Gallbladder (tissue), 1 donor: Measurements from ENCODE around the gene ZNF335.

GRCh38 chr20:45408767-45409090, 640 bp downstream of the DBNDD2 start:
- PRO-cap, result no peak

GRCh38 chr20:45467871-45468491, 1.6 kb upstream of the WFDC2 start:
- PRO-cap, result unidirectional peak, plus-strand start at chr20:45468050

GRCh38 chr20:45822849-45823514, 4.1 kb downstream of the TNNC2 start:
- PRO-cap, result no peak

GRCh38 chr20:45902209-45902774, 9.7 kb downstream of the PLTP start:
- PRO-cap, result no peak

- PRO-cap, result no peak
These were observed 5.8 kb upstream of the PLTP start for GRCh38 chr20:45917684-45918186.

DNA sequence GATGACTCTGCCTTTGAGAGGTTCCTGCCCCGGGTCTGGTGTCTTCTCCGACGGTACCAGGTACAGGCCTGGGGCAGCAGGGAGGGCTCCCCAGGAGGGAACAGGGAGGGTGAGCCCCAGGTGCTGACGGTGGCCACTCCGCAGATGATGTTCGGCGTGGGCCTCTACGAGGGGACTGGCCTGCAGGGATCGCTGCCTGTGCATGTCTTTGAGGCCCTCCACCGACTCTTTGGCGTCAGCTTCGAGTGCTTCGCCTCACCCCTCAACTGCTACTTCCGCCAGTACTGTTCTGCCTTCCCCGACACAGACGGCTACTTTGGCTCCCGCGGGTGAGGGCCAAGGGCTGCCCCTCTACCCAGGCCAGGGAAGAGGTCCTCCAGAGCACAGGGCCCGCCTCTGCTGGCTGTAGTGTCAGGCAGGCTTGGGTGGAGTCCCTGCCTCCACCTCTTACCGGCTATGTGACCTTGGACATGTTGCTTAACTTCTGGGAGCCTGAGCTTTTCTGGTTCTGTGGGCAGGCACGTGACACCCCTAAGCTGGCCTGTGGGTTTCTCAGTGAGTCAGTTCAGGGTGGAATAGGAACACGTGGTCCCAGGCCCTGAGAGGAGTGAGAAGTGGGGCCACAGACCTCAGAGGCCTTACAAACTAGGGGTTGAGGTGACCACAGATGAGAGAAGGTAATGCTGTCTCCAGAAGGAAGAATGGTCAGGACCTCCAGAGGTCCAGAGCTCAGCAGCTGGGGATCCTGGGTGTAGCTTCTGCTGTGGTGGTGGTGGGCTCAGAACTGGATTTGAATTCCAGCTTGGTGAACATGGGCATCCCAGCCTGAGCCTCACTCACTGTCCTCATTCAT, 11.8 kb downstream of the PCIF1 start:
- PRO-cap, result no peak

DNA sequence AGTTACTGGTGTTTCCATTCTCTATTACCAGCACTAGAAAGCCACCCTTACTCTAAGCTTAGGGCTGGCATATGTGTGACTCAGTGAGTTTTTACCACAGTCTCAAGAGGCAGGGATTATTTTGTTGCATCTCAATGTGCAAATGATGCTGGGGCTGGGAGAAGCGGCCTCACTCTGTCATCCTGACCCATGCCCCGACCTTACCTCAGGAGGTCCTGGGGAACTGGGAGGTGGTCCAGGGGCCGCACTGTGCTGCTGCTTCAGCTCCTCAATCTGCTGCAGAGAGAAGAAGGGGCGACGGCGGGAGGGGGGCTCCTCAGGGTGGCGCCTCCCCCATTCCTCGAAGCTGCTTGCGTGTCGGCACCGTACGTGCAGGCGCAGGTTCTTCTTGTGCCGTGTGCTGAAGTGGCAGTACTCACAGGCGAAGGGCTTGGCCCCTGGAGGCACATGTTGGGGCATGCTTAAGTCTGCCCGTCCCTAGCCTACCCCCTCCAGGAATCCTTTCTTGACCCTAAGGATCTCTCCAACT, 12.9 kb downstream of the ZNF335 start:
- PRO-cap, result no peak

- PRO-cap, result bidirectional peak, plus-strand start at chr20:45972073, minus-strand start at chr20:45971945; bidirectional peak, plus-strand start at chr20:45972139, minus-strand start at chr20:45972183; bidirectional peak, plus-strand start at chr20:45972546, minus-strand start at chr20:45972299
These were observed at the start of gene ZNF335 for GRCh38 chr20:45971679-45972792. Gene ZNF335 (minus strand): TSS chr20:45972203.

DNA sequence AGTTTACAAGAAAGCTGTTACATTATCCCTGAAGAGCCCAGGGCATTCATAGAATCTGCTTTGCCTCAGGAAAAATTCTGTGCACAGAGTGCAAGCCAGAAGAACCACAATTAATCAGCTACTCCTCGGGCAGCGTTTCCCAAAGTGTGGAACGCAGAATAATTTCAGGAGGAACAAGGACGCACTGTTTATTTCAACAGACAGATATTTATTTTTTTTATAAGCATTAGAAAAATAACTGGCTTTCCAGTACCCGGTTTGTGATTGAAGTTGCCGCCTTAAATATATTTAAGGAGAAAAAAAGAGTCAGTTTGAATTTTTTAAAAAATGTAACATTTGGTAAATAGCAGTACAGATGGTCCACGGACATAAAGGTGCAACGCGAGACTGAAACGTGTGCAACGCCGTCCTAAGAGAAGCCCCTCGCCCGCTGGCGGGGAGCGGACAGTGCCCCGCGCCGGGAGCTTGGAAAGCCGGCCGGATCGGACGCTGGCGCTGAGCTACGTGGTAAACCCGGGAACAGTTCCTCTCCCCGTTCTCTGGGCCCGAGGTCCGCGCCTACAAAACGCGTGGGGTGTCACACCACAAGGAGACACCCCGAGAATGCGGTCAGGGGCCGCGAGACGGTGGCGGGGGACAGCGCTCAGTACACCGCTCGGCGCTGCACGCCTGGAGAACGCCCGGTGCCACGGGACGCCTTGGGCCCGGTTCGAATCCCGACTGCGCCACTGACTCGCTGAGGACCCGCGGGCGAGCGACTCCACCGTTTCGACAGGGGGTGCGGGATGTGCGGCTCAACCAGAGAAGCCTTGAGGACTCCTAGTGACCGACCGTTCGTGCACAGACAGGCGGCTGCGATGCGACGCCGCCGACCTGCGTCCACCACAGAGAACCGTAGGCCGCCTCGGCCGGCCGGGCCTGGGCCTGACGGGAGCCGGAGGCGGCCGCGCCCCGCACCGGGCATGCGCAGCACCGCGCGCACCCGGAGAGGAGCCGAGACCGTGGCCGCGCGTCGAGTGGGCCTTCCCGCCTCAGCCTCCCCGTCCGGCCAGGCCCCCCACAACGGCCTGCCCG, 727 bp downstream of the NCOA5 start:
- PRO-cap, result bidirectional peak, plus-strand start at position 1,023 of the sequence, minus-strand start at position 894 of the sequence

- PRO-cap, result no peak
These were observed 18.2 kb upstream of the OCSTAMP start for GRCh38 chr20:46568564-46569149.

GRCh38 chr20:46710423-46710861, 993 bp downstream of the SLC2A10 start:
- PRO-cap, result no peak

DNA sequence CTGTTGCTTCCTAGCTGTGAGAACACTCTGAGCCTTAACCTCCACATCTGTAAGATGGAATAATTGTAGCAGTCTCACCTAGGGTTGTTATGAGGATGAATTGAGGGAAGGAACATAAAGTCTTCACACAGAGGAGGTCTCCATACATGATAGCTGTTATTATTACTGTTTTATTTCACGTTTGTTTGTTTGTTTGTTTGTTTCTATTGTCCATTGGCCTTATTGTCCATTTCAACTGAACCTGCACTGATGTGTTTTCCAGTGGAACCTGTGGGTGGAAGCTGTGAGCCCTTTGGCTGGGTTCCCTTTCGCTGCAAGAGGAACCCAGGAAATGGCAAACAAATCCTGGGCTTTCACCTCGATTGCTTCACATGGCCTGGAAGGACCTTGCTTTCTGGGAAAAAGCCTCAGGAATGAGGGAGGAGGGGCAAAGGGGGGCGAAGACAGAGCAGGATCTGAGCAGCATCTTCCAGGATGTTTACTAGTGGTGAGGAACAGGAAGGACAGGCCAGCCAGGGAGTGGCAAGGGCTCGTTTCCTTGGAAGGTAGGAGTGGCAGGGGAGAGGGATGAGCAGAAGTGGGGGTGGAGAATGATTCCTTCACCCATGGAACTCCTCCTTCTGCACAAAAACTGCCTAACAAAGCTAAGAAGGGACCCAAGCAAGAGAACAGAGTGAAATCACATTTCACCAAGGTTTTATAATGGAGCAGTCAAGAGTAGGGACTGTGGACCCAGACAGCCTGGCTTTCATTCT, 5.8 kb downstream of the SLC2A10 start:
- PRO-cap, result no peak

DNA sequence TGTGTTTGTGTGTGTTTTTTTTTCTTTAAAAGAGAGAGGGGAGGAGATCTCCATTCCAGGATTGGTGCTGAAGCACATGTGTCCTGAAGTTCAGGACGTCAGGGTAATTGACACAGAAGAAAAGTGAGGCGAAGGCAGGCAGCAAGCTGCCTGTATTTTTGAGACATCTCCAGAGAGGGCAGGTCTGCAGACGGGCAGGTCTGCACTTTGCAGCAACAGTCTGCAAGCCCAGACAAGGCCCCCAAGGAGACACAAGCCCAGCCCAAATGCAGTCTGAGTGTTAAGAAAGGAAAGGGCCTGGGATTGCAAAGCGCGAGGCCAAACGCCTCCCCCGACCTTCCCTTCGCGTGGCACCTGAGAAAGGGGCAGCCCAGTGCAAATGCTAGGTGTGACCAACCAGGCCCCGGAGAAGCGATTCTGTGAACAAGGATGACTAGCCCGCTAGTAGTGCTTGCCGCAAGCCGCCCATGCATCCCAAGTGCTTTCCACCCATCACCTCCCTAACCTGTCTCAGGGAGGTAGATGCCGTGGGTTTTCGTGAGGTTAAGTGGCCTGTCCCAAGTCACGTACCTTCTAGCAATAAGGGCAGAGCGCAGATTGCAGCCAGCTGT, 230.5 kb downstream of the ZMYND8 start:
- PRO-cap, result no peak

GRCh38 chr20:47181207-47181576, 175.3 kb downstream of the ZMYND8 start:
- PRO-cap, result no peak

- PRO-cap, result no peak
These were observed 122.9 kb downstream of the ZMYND8 start for GRCh38 chr20:47233514-47234137.

DNA sequence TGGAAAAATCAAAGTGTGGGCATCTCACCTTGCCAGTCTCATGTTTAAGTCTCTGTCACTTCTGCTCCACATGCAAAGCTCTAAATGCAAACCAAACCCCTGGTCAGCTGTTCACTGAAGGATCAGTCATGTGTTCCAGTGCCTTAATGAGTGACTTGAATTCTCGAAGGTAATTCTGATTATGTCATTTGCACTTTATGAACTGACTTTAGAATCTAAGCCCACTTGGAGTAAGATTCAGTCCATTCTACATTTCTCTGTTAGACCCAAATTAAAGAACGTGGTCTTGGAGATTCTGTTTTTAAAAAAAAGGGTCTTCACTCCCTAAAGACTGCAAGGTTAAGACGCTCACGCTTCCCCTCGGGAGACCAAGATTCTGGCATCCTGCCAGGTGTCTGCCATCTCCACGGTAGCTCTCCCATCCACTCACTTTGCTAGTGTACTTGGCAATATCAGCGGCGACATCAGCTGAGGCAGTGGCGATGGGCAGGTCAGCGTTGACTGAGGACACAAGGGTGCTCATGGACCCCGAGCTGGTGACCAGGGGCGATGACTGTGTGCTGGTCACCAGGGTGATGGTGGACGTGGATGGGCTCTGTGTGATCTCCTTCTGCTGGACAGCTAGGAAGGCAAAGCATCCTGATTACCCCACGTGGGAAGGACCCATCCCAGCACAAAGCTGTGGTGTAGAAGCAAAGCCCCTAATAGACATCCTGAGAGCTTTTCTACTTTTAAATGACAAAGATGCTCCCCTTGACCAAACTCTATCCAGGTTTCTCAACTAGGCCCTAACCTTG, 120.4 kb downstream of the ZMYND8 start:
- PRO-cap, result no peak

- PRO-cap, result no peak
These were observed 93.8 kb downstream of the ZMYND8 start for GRCh38 chr20:47262447-47263306.

GRCh38 chr20:47338152-47338932, 18.2 kb downstream of the ZMYND8 start:
- PRO-cap, result no peak

DNA sequence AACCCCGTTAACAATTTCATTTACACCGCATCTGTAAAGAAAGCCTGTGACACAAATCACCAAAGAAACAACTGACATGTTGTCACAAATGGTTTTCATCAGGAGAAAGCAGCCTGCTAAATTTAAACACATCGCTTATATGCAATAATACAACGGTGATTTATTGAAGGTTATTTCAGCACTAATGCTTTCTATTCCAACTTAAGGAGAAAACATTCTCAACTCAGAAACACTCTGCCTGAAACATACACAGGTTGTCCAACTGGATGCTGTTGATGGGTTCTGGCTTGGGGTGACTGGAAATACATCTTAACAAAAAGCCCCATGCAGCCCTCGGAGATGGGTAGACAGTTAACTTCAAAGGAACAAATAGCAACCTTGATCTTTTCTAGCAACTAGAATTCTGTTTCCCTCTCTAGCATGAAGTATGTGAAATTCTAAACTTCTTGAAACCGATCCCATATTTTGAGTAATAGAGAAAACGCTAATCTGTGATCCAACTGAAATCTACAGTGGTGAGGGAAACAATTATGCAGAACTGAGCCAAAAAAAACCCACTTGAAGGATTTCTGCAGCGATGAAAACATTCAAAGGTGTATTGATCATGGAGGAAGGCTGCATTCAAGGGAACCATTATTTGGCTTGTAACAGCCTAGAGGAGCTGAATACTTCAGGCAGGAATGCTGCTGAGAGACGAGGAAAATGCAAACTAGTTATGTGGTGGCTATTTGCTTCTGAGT, 7.0 kb downstream of the ZMYND8 start:
- PRO-cap, result no peak

DNA sequence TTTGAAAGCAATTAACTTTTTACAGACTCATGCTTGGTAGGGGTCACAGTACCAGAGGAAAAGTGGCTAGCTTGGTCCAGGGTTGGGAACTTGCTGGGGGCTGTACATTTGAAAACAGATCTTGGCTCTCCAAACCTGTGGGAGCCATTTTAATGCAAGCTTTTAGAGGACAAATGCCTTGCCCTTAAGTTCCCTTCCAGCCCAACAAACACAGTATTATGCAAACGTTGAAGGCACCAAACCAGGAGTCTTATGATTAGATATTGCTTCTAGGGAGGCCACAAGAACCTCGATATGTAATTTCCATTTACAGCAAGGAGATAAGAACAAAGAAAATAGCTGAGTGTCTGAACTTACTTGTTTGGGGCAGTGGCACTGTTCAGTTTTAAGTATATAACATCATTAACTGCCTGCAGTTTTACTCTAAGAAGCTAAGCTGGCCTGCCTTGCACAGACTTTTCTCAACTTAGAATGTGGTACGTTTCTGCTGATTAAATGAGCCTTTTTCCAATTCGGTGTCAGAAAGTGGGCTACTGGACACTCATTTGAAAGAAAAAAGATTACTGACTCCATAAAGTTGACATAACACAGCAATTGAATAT, 2.3 kb downstream of the ZMYND8 start:
- PRO-cap, result no peak